ENCODE measurements around a stretch of chr9.

DNA sequence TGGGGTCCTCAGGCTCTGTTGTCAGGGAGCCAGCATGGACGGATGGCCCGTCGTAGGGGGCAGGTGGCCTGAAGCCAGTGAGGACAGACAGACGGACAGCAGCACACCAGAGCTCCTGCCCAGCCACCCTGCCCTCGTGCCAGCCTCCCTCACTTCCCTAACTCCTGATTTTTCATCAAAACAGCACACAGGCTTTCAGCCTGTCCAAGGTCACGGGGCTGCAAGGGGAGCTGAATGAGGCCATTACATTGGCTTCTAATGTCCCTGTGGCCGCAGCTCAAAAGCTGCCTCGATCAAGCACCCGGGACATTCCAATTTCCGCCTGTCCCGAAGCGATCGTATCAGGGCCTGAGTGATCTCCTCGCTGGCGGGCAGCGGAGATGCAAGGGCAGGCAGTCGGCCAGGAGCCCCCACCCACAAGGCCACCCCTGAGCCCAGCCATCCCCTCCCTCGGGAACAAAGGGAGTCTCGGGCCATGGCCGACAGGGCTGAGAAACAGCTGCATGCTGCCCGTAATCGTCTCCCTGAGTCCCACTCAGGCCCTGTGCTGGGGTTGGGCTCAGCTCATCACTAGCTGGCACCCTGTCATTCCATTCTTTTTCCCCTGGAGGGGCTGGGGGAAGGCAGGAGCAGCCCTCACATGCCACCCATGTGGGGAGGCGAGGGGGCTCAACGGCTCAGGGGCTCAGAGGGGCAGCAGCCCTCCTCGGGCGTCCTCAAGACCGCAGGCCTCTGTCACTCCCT, 79.1 kb downstream of the WDR5 start:
- PRO-cap: no peak

DNA sequence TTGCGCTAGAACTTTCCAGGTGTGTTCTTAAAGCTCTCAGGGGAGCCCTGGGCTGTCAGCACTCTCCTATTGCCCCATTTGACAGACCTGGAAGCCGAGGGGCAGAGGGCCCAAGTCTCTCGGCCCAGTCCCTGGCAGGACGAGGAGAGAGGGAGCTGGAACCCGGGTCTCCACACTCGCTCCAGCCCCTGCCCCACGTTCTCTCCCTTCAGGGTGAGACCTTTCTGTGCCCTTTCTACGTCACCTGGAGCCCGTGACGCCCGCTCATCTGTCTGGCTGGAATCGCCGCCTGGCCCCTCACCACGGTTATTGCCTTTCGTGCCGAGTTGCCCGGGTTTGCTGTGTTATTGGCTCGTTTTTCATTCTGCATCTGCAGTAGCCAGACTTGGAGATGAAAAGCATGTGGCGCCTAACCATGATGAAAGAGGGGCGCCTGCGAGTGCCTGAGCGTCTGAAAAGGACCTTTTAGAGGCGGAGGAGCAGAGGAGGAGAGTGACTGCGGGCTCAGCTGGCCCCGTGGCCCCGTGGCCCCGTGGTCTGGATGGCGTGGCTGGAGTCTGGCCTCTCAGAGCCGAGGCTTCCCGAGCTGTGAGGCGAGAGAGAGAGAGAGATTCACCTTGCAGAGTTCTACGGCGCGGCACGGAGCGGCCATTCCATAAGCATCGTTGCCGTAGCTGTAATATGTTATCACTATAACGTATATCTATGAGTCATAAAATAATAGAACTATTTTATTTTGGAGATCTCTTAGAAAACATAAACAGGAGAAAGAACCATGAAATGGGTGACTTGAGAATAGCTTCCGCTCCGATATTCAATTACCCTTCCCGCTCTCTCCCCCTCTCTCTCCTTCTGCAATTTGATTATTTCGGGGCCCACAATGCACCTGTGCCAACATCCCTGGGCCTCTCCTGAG, 83.7 kb downstream of the WDR5 start:
- PRO-cap: no peak

DNA sequence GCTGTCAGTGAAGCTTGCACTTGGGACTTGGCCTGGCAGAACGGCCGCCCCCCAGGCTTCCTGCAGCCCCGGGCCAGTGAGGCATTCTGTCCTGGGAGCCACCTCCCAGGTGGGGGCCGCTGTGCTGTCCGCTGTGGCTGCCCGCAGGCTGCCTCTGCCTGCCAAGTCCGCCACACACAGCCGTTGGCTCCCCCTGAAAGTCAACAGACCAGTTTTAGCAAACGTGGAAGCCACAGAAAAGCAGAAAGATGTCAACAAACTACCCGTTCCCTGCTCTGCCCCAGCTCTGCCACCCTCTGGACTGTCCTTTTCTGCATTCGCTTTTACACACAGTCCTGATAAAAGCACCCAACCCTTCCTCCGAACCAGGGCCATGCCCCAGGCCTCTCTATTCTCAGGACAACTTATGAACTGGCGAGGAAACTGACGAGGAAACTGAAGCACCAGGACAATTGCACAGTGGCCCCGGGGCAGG, 39.6 kb upstream of the RXRA start:
- PRO-cap: no peak

DNA sequence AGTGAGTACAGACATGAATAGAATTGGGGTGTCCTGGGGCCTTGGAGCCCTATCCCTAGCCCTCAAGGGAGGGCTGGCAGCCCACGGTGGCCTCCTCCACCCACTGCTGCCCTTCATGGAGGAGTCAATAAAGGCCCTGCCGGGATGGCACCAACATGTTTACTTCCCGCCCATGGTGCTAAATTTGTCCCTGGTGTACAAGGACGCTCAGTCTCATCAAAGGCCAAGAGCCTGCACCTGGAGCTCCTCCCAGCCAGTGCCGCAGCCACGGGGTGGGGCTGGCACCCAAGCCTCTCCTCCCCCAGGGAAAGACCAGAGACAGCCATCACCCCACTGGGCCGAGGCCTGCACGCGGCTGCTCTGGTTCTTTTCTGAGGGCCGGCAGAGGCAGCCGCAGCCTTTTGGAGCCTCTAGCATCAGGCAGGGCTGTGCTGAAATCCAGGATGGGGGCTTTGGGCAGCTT, 34.8 kb upstream of the RXRA start:
- PRO-cap: no peak

- PRO-cap: no peak
Measured at GRCh38 chr9:134328816-134329867, 2.9 kb downstream of the RXRA start.

DNA sequence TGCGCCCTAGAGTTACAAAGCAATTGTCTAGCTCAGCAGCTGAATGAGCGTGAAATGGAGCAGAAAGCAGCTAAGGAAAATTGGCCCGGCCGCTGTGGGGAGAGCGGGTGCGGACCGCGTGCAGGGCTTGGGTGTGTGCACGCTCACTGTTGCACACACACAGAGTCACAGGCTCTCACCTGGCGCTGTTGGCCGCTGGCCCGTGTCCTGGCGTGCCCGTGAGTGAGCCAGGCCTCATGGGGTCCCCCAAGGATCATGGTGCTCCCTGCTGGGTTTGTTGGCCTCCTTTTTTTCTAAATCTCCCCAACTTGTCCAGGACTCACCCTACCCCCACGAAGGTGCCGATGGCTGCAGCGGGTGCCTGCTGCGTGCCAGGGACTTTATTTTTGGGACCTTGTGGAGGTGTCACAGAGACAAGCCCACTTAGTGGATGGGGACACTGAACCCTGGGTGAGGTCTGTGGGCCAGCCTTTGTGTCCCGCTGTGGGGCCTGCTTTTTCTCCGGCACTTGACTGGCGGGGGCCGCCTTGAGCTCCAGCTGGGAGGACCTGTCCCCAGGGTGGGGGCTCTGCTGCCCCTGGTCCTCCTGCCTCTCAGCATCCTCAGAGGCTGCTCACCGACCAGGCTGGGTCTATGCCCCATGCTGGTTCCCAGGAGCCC, 5.2 kb downstream of the RXRA start:
- PRO-cap: no peak

GRCh38 chr9:134338485-134339140, 12.4 kb downstream of the RXRA start:
- PRO-cap: bidirectional peak, plus-strand start at chr9:134339023, minus-strand start at chr9:134338923

DNA sequence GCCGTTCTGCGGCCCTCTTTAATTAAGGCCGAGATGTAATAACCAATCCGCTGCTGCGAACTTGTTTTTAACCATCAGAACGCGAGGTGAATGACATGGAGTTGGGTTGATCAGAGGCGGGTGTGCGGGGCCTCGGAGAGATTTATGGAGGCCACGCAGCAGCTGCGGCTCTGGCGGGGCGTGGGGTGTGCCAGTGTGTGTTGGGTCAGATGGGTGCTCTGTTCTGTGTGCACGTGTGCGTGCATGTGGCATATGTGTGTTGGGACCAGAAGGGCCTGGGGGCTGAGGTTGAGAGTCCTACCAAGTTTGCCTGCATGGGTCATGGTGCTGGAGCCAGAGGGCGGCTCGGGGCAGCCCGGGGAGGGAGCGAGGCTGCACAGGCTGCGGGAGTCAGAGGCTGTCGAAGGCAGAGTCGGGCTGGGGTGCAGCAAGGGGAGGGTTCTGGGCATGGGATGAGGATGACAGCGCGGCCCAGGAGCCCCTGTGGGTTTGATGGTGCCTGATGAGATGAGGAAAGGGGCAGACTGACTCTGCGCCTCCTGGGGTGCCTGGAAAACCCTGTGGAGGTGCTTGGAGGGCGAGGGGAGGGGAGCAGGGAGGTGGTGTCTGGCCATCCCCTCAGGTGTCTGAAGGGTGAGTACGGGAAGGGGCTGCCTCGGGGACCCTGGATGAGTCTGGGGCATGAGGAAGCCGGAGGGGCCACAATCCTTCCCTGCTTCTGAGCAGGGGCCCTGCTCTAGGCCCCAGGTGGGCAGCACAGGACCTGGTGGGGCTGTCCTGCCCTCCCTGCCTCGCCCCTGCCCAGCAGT, 25.6 kb downstream of the RXRA start:
- PRO-cap: no peak

DNA sequence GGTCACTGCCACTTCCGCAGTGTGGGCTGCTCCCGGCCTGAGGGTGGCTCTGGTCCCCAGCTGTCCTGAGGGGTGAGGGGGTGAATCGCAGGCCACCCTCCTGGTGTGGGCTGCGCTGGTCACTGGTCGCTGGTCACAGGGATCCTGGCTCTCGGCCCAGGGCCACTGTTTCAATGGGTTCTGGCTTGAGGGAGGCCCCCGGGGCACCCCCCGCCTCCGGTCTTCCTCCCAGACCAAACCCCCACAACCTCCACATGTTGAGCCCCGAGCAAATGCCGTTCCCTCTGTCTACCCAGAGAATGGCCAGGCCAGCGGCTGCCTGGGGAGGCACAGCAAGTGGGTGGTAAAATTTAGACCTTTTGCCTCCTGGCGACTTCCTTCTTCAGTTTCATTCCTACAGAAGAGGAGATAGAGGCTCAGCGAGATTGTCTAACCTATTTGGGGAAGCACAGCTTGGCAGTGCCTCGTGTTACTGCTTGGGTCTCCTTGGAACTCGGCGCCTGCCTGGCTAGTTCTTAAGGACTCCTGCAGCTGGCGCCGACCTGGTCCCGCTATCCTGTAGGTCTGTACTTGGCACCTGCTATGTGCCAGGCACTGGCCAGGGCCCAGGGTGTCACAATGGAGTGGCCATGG, 48.2 kb downstream of the RXRA start:
- PRO-cap: no peak

GRCh38 chr9:134375682-134376319, 49.5 kb downstream of the RXRA start:
- PRO-cap: no peak

DNA sequence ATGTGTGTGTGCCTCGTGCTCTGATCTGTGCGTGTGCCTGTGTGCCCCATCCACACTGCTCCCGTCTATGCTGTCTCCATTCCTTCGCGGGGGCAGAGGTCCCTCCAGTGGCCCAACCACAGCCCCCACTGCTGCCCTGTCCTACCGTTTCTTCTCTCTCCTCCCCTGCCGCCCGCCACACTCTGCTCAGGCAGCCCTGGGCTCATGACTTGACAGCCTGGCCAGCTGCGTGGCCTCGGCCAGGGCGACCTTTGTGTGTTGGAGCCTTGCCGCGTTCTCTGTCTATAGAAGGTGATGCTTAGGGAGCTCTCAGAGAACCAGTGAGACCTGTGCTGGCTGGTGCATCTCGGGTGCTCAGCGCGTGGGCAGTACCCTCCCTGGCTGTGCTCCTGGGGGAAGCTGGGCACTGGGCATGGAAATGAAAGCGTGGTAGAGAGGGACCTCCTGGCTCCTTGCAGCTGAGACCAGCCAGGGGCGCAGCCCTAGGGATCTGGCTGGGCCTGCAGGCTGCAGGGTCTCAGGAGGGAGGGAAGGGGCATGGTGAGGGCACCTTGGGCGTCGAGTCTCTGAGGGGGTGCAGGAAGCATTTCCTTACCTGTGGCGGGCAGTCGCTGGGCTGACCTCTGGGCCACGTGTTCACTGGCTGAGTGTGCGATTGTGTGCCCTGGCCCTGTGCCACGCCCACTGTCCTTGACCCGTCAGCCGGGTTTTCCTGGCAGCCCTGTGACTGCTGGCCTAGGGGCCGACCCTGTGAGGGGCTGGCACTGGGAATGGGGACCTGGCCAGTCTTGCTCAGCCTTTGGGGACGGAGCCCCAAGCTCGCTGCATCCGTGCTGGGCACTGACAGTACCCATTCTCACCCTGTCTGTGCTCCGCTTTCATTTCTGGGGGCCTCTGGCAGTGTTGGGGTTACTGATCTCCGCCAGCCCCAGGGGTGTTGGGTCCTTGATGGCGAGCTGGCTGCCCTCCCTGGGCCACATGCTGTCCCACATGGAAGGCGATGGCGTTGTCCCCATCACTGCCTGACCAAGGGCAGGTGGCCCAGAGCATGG, 50.4 kb downstream of the RXRA start:
- PRO-cap: no peak

DNA sequence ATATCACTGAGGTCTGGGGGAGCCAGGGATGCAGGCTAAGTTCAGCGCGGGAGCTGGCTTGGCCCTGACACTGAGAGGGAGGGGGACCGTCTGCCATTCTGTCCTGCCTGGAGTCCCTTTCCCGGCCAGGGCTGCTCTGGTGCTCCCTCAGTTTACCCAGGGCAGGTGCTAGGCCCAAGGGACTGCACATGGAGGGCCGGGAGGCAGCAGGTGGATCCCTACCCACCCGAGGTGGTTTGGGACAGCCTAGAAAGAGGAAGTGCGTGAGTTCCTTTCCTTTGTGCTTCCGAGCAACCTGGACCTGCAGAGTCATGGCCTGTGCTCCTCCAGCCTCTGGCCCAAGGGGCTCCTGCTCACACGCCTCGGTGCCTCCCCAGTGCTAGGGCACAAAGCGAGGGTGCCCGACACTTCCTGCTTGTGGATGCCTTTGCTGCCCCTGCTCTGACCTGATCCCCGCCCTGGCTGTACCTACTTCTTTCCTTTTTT, 79.2 kb downstream of the RXRA start:
- PRO-cap: no peak

GRCh38 chr9:134455869-134456894, 129.9 kb downstream of the RXRA start:
- PRO-cap: bidirectional peak, plus-strand start at chr9:134456389, minus-strand start at chr9:134456269

- PRO-cap: no peak
Measured at GRCh38 chr9:134579460-134579812, 62.2 kb upstream of the COL5A1 start.

- PRO-cap: no peak
Measured at GRCh38 chr9:134747138-134748093, 105.8 kb downstream of the COL5A1 start.

DNA sequence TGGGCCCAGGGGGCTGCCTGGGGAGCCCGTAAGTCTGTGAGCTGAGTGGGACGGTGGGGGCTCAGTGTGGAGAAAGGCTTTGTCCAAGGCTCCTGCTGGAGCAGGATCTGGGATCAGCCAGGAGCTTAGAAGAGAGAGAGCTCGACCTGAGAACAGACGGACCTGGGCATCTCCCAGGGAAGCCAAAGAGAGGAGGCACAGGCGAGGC, 117.0 kb upstream of the FCN2 start:
- PRO-cap: no peak

DNA sequence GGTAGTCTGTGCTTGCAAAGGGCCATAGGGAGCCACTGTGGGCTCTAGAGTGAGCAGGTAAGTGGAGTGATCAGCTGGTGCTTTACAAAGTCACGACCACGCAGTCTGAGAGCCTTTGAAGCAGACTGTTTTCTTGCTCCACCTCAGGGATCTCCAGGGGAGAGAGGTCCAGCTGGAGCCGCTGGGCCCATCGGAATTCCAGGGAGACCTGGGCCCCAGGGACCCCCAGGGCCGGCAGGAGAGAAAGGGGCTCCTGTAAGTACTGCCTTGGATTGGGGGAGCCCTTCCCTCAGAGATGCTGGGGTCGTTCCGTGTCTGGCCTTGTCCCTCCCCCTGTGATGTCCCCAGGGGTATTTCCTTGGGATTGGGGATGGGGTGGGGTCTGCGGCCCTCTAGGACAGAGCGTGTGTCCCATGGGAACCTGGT, 74.6 kb upstream of the FCN2 start:
- PRO-cap: no peak

DNA sequence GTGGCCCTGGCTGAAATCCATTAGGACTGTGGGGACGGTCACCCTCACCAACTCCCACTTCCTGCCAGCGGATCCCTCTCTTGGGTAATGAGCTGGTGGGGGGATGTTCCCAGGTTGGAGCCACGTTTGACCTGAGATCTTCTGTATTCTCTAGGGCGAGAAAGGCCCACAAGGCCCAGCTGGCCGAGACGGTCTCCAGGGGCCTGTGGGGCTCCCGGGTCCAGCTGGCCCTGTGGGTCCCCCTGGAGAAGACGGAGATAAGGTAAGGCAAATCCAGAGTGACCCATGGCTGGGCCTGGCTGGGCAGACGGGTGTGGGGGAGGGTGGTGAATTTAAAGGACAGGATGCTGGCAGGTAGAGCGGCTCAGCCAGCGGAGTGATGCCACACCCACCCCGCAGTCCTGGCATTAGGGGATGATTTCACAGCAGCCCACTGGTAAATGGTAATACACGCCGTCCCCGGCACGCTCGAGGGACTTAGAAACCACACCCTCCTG, 71.5 kb upstream of the FCN2 start:
- PRO-cap: no peak

- PRO-cap: no peak
Measured at GRCh38 chr9:134827708-134828883, 52.5 kb upstream of the FCN2 start.

DNA sequence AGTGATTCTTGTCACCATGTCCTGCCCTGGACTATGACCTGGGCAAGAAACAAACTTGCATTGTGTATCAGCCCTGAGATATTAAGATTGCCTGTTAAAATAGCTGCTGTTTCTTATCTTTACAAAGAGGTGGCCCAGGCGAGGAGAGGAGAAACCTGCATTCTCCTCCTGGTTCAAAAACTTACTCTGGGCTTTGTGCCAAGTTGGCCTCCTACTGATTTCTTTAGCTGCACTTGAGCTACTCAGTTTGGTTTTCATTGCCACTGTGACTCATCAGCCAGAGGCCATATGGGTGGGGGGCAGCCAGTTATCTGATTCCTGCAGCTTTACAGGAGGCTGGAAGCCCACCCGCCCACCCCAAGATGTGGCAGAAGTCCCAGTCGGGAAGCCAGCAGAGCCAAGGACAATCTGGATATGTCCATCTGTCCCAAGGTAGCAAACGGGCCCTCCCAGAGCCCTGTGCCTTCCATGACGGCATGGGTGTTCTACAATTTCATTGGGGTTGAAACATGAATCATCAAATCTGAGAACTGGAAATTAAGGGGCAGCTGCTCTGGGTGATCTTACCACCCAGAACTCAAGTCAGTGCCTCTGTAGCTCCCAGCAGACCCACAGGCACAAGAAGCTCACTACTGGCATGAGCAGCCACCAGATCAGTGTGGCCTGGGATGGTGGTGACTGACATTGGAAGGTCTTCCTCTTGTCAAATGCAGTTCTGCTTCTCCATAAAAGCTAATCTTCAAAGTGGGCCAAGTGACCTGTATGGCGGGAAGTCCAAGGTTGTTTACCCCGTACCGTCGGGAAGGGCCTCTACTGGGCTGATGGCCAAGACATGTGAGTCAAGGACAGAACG, 15.5 kb downstream of the FCN2 start:
- PRO-cap: no peak

Measured in ReNcell CX (cell line).